ENCODE data around the gene CLEC3A.

DNA sequence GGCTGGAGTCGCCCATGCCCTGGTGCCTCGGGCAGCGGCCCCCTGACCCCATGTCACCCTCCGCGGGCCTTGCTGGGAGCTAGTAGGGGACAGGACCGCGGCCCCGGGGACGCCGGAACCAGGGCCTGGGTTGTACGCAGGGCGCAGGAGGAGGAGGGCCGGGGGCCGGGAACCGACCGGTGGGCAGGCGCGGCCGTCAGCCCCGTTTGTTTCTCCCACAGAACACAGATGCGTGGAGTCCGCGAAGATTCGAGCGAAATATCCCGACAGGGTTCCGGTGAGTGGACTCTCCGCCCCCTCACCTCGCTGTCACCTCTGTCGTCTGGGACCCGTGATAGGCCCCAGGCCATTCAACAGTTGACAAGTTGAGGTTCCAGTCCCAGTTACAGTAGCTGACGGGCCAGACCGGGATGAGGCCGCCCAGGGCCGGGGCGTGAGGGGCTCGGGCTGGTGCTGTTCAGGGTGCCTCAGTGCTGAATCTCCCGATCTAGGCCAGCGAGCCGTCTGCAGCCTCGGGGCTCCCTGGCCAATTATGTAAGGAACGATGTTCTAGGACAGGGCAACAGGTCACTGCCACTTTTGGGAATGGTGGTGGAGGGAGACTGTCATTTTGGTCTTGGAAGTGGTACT is 567 bp downstream of the GABARAPL2 start:
- RAMPAGE, long total RNA, result no peak
- RRBS, result 2% methylated on average over 14 of the region's 42 CpGs

DNA sequence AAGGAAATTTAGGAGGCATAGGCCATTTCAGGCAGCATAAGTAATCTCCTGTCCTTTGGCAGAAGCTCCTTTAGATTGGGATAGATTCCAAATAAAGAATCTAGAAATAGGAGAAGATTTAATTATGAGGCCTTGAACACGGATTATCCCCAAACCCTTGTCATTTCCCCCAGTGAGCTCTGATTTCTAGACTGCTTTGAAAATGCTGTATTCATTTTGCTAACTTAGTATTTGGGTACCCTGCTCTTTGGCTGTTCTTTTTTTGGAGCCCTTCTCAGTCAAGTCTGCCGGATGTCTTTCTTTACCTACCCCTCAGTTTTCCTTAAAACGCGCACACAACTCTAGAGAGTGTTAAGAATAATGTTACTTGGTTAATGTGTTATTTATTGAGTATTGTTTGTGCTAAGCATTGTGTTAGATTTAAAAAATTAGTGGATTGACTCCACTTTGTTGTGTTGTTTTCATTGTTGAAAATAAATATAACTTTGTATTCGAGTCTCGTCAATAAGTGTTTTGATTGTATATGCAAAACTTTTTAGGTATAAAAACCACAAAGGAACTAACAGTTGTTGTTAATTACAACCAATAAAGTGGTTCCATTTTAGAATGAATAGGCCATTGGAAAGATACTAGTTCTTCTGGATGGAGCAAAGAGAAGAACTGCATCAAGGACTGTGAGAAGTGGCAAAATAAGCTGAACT is 9.5 kb downstream of the TERF2IP start:
- RAMPAGE, long total RNA, result no peak
- RRBS, result no CpG with 5 or more reads among the region's 6 CpGs

DNA sequence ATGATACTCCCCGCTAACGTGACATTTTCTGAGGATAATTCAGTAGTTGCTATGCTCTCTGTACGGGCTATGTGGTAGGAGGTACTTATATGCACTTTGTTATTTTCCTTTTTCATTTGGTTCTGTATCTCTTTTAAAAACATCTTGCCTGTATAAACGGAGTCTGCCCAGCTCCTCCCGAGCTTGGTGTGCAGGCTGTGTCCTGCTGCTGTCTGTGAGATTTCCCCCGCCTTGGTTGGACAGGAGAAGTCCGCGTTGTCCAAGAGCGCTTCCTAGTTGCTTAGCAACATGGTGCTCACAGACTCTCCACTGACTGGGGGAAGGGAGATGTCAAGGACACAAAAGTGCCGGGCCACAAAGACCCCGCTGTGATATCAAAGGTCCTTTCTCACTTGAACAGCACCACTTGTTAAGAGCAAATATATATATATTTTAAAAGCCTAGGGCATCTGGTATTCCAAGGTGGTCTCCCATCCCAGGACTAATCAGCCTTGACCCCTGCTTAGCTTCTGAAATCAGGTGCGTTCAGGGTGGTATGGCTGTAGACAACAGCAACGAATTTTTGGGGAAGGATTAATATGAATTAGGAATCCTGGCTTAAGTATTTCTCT is 134.4 kb upstream of the CPHXL start:
- RAMPAGE, long total RNA, result no peak
- RRBS, result no CpG with 5 or more reads among the region's 13 CpGs

DNA sequence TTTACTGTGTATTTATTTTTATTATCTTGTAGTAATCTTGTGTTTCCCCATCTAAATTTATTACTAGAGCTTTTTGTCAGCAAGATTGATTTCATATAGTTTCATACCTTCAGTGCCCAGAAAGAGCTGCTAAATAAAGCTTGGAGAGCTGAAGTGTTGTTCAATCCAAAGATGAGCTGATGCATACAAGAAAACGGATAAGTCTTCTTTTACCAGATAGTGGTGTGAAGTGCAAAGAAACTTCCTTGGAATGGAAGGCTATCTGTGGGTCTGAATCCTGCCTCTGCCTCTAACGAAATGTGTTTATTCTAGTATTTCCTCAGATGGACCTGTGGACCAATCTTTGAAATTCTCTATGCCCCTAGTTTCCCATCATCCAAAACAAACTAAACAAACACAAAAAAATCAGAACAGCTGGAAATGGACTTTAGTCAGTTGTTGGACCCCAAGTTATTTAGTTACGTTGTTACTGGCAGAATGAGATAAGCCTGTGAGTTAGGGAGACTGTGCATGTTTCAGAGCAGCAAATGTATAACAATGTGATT is 254.9 kb downstream of the CNTNAP4 start:
- RAMPAGE, long total RNA, result no peak
- RRBS, result no CpG with 5 or more reads among the region's 3 CpGs

GRCh38 chr16:77200112-77200815 is 1.1 kb downstream of the SYCE1L start:
- RAMPAGE, long total RNA, result no peak
- RRBS, result no CpG with 5 or more reads among the region's 23 CpGs

DNA sequence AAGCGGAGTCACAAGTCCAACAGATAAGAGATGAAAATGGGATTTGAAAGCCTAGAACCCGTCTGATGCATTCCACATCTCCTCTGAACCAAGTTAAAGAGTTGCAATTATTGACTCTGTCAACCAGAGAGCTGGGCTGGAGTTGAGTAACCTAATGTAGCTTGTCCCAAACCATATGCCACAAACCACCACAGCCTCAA is 81.5 kb upstream of the NUDT7 start:
- RAMPAGE, long total RNA, result no peak
- RRBS, result no CpG with 5 or more reads among the region's 2 CpGs

GRCh38 chr16:77722163-77722449 is 208 bp upstream of the NUDT7 start:
- RAMPAGE, long total RNA, result no peak
- RRBS, result 2% methylated on average over 8 of the region's 16 CpGs

DNA sequence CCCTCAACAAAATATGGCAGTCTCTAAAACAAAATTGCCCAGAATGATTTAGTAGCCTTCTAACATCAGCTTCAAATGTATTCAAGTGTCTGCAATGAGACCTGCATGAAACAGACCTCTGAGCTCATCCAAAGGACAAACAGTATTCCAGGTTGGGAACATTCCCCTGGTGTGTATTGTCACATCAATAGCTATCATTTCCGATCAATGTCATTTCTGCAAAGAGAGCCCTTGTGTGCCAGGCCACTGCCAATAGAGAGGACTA is 12.0 kb upstream of the VAT1L start:
- RAMPAGE, long total RNA, result no peak
- RRBS, result no CpG with 5 or more reads among the region's 1 CpG

- RAMPAGE, long total RNA, result no peak
- RRBS, result no CpG with 5 or more reads among the region's 4 CpGs
These were observed at the start of gene CLEC3A for GRCh38 chr16:78022275-78022815. CLEC3A (plus strand) TSS chr16:78022548.

DNA sequence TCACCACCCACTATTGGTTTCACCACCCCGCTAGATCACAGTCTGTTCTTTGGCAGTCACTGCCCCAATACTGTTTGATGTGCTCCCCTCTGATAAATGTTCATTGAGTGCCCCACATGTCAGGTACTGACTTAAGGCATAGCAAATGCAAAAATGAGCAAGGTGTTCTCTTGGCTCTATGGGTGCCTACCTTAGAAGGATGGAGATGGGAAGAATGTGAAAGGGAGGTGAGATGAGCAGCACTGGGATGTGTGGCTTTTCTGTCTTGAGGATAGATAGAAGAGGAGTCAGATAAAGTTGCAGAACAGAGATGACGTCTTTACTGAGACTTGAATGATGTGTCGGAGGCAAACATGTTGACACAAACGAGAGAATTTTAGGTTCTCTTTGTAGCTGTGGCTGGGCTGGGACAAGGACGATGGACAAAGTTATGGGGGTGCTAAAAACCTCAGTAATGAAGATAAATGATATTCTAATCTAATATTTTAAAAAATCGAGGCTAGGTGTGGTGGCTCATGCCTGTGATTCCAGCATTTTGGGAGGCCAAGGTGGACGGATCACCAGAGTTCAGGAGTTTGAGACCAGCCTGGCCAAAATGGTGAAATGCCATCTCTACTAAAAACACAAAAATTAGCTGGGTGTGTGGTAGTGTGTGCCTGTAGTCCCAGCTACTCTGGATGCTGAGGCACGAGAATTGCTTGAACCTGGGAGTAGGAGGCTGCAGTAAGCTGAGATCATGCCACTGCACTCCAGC is 355.6 kb downstream of the WWOX start:
- RAMPAGE, long total RNA, result no peak
- RRBS, result no CpG with 5 or more reads among the region's 8 CpGs

DNA sequence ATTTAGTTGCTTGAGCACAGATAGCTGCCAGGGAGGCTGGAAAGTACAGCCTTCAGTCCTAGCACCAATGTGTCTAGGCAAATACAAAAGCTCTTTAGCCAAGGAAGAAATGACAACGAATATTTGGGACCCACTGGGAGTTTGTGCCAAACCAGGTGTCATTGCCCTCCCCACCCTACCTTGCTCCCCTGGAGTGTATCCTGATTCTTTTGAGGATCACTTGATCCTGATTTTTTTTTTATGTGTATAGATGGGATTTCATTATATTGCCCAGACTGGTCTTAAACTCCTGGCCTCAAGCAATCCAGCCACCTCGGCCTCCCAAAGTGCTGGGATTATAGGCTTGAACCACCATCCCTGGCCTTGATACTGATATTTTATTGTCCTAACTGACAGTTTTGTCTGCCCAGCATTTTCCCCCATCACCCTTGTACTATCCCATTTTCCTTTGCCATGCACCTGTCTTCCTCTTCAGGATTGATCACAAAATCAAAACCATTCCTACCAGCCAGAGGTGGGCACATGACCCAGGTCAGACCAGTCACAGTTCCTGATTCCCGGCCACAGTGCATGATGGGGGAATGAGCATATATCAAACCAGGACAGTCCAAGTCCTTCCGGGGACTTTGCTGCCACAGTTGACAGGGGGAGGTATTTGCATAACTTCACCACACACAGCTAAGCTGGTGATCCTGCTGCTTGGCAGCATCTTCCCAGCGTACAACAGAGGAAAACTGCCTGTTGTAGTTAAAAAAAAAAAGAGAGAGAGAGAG is 493.7 kb downstream of the WWOX start:
- RAMPAGE, long total RNA, result no peak
- RRBS, result no CpG with 5 or more reads among the region's 5 CpGs

- RAMPAGE, long total RNA, result no peak
- RRBS, result no CpG with 5 or more reads among the region's 17 CpGs
These were observed 508.1 kb downstream of the WWOX start for GRCh38 chr16:78607149-78608274.

DNA sequence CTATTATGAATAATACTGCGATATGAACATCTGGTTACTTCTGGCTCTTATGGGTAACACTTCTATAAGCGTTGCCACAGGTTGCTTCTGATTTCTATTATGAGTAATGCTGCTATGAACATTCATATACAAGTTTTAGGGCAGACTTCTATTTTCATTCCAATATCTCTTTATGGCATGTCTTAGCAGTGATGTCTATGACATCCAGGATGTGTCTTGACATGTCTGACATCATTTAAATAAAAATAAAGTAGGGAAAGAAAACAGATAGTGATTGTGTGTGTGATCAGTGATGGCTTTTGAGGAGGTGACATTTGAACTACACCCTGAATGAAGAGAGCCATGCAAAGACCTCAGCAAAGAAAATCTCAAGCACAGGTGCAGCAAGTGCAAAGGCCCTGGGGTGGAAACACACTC is 564.0 kb downstream of the WWOX start:
- RAMPAGE, long total RNA, result no peak
- RRBS, result no CpG with 5 or more reads among the region's 2 CpGs

GRCh38 chr16:78695575-78696046 is 596.2 kb downstream of the WWOX start:
- RAMPAGE, long total RNA, result no peak
- RRBS, result no CpG with 5 or more reads among the region's 6 CpGs

GRCh38 chr16:78815488-78816269 is 716.2 kb downstream of the WWOX start:
- RAMPAGE, long total RNA, result no peak
- RRBS, result no CpG with 5 or more reads among the region's 6 CpGs

DNA sequence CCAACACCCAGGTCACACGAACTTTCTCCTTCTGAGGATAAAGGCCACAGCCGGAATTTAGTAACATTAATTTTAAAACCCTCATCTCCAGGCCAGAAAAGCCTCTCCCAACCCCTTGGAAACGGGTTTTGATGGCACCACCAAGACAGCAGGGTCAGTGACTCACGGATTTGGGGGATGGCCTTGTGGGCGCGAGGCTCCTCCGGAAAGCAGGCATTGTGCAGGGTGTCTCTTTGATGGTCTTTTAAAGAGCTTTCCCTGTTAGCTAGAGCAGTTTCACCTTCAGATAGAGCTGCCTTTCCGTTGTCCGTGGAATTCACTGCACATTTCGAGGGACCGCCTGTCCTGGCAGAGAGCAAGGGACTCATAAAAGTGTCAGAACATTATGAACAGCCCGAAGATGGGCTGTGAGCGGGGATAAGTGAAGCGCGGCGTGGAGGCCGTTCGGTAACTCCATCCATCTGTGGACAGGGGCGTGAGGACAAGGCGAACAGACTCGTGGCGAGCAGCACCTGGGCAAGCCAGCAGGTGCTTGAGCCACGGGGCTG is 371.3 kb downstream of the MAF start:
- RAMPAGE, long total RNA, result no peak
- RRBS, result no CpG with 5 or more reads among the region's 23 CpGs

DNA sequence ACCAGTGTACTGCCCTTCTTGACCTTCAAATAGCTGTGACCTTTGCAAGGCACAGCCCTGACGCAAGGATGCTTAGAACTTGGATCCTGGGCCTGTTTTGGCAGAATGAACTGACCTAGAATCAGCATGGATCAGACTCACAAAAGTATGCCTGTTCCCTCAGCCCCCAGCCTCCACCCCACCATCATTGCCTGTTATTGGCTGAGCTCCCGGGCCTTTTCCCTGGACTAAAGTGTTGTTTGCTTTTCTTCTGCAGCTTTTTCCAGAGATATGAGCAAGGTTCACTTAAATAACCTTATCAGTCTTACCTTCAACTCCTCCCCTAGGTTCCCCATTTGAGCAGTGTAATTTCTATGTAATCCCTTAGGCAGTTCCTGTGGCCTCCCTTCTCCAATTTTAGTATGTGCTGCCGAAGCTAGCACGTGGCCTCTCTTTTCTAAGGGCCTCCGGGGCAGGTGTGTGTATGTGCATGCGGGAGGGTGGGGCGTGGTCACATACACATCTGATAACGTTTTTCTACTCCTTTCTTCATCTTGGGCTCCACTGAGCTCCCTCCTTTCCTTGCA is 347.3 kb downstream of the MAF start:
- RAMPAGE, long total RNA, result no peak
- RRBS, result no CpG with 5 or more reads among the region's 8 CpGs

DNA sequence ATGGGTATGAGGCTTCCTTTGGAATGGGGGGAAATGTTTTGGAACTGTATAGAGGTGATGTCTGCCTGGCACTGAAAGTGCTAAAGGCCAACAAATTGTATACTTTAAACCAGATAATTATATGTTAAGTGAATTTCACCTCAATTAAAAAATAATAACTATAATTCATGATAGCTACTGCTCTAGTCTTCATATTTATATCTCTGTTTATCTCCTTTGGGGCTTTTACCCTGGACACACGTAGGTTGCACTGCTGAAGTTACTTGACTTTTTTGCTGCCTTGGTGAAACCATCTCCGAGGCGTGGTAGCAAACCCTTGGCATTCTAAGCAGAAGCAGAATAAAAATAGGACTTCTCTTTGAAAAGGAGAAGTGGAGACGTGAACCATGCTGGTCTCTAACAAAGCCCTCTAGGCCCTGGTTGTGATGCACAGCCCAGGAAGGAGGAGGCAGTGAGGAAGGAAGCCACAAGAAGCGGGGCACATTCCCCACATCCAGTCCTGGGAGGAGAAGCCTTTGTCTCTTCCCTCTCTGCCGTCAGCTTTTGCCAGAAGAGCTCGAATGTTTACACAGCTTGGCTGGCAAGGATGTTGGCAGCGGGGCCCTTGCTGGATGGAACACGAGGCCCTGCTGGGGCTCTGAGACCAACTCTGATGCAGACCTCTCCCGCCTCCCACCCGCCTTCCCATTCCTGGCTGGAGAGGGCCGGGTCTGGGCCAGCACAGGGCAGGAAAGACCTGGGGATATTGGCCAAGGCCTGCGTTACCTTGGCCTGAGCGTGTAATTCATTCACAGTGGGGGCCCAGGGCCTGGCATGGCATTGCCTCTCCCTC is 91.4 kb downstream of the MAF start:
- RAMPAGE, long total RNA, result no peak
- RRBS, result no CpG with 5 or more reads among the region's 14 CpGs

- RAMPAGE, long total RNA, result no peak
- RRBS, result no CpG with 5 or more reads among the region's 5 CpGs
These were observed 5.3 kb downstream of the MAF start for GRCh38 chr16:79595194-79595633.

- RAMPAGE, long total RNA, result no peak
- RRBS, result no CpG with 5 or more reads among the region's 15 CpGs
These were observed 123.1 kb upstream of the MAF start for GRCh38 chr16:79723294-79724423.

Measured in epithelial cell of alveolus of lung (primary cell).